GM19239 (cell line): ENCODE measurements around a stretch of chr15.

DNA sequence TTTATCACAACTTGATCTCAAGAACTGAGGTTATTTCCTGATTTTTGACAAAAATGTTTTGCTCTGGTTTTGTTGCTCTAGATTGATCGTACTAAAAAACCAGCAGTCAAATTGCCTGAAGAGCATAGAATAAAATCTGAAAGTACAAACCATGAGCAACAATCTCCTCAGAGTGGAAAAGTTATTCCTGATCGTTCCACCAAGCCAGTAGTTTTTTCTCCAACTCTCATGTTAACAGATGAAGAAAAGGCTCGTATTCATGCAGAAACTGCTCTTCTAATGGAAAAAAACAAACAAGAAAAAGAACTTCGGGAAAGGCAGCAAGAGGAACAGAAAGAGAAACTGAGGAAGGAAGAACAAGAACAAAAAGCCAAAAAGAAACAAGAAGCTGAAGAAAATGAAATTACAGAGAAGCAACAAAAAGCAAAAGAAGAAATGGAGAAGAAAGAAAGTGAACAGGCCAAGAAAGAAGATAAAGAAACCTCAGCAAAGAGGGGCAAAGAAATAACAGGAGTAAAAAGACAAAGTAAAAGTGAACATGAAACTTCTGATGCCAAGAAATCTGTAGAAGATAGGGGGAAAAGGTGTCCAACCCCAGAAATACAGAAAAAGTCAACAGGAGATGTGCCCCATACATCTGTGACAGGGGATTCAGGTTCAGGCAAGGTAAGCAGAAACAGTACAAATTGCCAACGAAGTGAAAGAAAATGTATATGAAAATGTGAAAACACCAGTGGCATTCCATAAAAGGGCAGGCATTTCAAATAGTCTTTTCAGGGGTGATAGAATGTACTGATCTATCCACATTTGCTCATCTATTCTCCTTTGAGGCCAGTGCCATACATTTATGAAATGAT is 57.4 kb downstream of the USP8 start:
- RRBS: no CpG with 5 or more reads among the region's 5 CpGs

DNA sequence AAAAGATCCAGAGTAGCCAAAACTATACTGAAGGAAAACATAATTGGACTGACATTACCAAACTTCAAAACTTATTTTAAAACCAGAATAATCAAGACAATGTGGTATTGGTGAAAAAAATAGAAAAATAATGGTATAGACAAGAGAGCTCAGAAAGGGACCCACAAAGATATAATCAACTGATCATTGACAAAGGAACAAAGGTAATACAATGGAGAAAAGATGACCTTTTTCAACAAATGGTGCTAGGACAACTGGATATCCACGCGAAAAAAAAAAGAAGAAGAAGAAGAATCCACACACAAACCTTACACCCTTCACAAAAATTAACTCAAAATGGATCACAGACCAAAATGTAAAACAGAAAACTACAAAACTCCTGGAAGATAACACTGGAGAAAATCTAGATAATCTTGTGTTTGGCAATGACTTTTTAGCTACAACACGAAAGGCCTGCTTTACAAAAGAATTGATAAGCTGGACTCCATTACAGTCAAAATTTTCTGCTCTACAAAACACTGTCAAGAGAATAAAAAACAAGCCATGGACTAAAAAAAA is 9.4 kb downstream of the USP50 start:
- RRBS: no CpG with 5 or more reads among the region's 3 CpGs

DNA sequence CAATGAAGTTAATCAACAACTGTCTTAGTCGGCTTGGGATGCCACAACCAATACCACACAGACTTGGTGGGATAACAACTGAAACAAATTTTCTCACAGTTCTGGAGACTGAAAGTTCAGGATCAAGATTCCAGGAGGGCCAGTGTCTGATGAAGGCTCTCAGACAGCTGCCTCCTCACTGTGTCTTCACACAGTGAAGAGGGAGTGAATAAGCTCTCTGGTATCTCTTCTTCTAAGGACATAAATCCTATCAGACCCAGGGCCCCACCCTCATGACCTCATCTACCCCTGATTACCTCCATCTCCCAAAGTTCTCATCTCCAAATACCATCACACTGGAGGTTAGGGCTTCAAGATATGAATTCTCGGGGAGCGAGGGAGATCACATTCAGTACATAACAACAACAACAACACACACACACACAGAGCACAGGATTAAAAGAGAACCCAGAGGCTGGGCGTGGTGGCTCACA is 9.6 kb downstream of the TRPM7 start:
- RRBS: no CpG with 5 or more reads among the region's 4 CpGs

- RRBS: no CpG with 5 or more reads among the region's 6 CpGs
These were observed 20.0 kb upstream of the TRPM7 start for GRCh38 chr15:50706463-50707088.

DNA sequence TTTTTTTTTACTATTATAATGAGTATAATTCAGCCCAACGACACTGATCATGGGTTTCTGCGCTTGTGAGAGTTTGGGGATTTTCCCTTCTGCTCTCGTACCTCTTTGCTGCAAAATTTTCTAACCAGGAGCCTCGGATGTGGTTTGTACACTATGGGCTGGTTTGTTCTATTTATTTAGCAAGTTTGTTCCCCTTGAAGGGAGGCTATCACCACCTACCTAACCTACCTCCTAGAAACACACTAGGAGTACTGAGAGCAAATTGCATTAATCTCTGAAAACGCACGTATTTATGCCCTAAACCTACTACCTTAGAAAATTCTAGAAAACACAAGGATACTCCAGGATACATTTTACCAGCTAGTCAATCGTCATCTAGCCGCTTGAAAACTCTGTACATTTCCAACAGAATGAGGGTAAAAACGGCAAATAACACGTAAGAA is 1.2 kb upstream of the AP4E1 start:
- RRBS: no CpG with 5 or more reads among the region's 10 CpGs

GRCh38 chr15:50944488-50944862 is 36.0 kb downstream of the AP4E1 start:
- RRBS: no CpG with 5 or more reads among the region's 2 CpGs

DNA sequence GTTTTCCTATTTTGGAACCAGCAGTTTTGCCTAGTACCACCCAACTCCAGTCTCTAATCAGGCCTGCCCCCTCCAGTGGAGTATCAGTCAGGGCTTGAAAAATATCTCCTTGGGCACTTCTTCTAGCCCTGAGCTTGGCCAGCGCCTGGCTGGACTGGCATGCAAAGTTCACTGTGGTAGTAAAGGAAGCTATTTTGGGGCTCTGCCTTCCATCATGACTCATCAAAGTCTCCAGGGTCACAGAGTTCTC is 110.1 kb downstream of the CYP19A1 start:
- RRBS: no CpG with 5 or more reads among the region's 1 CpG

DNA sequence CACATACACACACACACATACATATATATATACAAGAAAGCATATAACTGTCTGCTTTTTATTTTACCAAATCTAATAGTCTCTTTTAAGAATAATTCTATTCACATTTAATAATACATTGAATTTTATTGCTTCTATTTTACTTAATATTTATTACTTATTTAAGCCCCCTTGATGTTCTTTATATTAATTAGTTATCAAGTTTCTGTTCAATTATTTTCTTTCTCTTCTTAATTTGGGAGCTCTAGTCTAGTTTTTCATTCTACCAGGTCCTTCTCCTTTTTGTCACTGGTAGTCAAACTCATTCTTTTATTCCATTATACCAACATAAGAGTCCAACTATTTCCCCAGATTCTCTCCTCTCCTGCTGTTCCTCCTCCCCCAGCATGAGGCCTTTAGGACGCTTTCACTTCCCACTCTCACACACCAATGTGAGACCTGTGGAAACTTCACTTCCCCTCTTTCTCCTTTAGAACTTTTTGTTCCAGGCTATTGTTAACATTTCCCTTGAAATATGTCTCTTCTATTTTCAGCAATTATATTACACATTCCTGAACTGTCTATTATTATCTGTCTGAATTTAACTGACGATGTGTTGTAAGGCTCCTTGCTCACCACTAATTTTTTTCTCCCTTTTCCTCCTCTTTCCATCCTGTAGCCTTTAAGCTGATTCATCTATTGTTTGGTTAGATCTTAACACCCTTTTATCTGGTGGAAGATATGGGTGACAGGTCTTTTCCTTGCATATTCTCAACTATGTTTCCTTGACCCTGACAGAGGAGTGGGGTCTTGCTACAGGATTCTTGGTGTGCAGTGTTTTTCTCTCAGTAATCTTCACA is 6.2 kb downstream of the CYP19A1 start:
- RRBS: no CpG with 5 or more reads among the region's 2 CpGs

DNA sequence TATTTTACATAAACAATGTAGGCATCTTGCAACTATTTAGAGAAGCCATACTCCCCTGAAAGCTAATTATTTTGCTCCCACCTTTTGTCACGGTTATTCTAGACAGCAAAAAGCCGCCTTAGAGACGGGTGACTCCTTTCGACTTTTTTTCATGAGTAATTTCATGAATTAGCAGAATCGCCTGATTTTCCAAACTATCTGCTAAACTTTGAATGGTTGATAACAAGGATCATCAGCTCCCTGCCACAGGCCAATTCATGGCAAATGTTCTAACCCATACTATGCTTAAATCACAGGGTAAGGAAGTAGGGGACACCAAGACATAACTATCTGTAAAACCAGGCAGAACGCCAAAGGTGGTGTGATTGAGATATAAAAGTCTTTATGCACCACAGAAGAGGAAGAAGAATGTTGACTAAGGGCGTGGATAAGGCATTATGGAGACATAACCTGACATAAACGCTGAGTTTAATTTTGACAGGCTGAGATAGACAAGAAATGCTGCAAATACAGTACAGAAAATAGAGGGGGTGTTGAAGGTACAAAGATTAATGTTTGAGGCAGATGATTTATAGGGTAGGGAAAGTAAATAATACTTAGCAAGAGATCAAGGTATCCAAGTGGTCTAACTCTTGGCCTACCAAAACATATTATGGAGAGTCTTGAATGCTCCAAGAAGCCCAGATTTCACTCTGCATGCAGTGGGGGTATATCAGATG is 934 bp upstream of the DMXL2 start:
- RRBS: no CpG with 5 or more reads among the region's 8 CpGs

DNA sequence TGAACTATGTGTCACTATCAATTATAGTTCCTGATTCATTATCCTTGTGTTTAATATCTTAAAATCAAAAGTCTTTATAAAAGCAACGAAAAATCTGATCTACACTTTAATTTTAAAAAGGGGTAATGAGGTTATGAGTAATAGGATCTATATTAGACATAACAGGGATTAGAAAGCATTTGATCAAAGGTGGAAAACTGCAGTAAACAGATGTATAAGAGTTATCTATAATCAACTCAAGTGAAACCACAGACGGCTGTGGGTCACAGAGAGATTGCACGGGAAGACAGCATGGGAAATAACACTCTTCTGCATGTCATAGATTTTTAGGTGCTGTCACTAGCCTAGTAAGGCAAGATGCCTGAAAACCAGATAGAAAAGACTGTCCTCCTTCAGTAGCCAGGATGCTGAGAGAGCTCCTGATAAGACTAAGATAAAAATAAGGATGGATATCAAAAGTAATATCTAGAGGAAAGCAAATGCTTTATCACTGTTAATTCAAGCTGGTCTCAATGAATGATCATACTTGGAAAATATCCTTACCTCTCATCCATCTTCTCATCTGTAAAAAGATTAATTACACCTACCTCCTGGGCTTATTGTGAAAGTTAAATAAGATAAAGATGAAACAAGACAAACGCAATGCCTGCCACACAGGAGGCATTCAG is 1.8 kb downstream of the LYSMD2 start:
- RRBS: no CpG with 5 or more reads among the region's 4 CpGs

GRCh38 chr15:52066591-52067437 is 45.8 kb downstream of the BCL2L10 start:
- RRBS: no CpG with 5 or more reads among the region's 5 CpGs

- RRBS: no CpG with 5 or more reads among the region's 5 CpGs
These were observed 12.8 kb downstream of the GNB5 start for GRCh38 chr15:52178248-52178945.

- RRBS: no CpG with 5 or more reads among the region's 5 CpGs
These were observed 12.3 kb downstream of the GNB5 start for GRCh38 chr15:52178946-52179149.

GRCh38 chr15:52248517-52249431 is 46.8 kb downstream of the MYO5C start:
- RRBS: no CpG with 5 or more reads among the region's 6 CpGs

DNA sequence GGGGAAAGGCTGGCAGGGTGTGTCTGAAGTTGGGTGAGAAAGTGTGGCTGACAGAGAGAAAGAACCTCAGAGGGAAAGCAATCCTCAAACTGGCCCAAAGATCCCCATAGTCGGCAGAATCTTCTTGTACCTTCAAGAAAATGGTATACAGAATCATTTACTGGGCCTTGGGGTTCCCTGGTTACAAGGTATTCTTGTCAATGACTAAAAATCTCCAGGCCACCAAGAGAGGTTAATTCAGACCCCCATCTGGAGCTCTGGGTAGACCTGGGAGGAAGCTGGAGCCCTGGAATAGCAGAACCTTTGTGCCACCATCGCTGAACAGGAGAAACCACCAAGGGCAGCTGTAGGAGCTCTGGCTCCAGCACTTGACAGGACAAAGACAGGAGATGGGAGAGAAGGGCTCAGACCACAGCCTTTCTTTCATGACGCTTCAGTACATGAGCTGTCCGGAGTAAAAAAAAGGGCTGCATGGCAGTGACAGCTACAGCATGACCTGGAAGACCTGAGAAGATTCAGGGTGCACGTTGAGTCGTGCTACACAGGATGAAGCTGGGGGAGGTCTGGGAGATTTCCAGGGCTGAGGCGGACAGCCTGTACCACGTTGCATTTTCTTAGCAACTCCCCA is 15.2 kb upstream of the MYO5C start:
- RRBS: no CpG with 5 or more reads among the region's 8 CpGs

DNA sequence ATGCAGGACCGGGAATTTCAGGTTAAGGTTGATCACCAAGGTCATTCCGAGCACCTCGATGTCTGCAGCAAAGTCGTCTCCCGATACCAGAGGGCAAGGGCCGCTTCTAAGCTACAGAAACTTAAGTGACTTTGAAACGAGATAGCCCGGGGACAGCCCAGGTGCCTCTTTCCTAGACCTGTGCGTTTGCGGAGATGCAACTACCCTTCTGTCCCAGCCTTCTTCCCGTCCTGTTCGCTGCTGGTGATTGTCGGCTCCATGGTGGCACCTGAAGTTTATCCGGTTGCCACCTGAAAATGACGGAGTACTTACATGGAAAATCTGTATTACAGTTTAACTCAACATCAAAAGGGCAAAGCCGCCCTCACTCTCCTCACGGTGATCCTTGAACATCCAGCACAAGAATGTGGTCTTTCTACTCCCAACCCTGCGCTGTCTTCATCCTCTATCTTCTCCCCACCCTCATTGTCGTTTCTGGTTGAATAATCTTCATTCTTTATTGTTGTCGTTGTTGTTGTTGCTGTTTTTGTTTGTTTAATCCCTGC is 975 bp upstream of the MYO5A start:
- RRBS: no CpG with 5 or more reads among the region's 20 CpGs

- RRBS: no CpG with 5 or more reads among the region's 9 CpGs
These were observed 776 bp downstream of the ARPP19 start for GRCh38 chr15:52568113-52568394.

DNA sequence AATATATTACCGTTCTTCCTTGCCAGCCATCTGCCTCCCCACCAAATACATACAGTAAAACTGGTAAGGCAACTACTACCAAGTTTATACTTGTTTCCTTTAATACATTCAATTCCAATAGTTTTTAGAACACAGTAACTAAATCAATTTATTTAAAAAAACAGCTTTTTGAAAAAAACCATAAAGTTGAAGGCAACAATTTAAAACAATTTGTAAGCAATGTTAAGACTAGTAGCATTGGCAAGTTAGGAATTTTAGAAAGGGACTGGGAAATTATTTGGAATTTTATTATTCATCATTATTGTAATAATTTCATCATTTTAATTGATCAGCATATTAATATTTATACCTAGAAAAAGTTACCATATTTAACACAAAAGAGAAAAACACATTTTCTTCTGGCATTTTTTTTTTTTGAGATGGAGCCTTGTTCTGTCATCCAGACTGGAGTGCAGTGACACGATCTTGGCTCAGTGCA is 20.6 kb upstream of the ARPP19 start:
- RRBS: no CpG with 5 or more reads among the region's 2 CpGs

- RRBS: no CpG with 5 or more reads among the region's 1 CpG
These were observed 21.8 kb downstream of the ATOSA start for GRCh38 chr15:52657464-52657752.

DNA sequence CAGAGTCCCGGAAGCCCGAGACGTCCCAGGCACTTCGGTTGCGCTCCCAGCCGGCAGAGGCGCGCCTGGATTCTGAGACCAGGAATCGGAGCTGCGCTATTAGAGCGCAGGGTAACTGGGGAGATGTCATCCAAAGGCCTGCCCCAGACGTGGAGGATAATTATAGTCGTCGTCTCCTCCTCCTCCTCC is 289 bp upstream of the ATOSA start:
- RRBS: 2% methylated on average over 6 of the region's 14 CpGs